Ureter (tissue), 1 donor: Measurements from ENCODE around the genes ZNF70, GUCD1 and GGT1.

DNA sequence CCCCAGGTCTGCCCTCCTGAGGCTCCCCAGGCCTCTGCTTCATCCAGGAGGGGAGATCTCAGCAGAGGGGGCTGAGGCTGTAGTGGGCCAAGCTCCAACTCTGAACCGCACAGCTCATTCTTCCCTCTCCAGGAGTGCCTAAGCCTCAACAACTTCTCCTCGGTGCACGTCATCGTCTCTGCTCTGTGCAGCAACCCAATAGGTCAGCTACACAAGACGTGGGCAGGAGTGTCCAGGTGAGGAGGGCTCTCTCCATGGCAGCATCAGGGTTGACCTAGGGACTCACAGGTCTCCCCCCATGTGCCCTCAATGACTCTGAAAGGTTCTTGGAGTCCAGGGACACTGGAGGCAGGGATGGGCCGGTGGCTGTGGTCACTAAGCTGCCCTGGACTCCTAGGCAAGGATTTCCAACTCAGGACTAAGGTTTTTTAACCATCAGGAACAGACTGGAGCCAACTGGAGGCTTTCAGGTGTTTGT is 3.4 kb downstream of the RGL4 start:
- PRO-cap = no peak

DNA sequence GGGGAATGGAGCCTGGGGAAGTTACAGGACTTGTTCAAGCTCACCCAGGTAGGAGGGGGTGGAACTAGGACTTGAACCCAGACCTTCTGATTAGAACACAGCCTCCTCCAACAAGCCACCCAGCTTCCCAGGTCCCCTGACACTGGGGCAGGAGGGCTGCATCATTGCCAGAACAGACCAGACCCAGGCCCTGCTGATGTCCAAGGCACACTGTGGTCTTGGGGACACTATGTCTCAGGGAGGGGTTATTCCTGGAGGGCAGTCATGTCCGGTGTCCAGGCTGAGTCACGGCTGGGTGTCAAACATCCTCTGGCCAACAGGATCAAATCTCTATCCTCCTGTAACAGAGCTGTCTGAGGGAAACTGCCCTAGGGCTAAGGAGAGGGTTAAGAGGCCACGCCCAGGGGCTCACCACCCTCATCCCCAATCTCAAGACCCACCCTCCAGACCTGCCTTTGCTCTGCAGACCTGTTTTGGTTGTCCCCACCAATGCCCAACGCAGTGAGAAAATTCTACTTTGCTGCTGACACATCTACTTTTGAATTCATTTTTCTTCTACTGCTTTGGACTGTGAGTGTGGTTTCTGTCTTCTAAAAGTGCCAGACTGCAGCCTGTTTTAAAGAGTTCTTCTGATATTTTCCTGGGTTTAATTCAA is 8.0 kb downstream of the ZNF70 start:
- PRO-cap = no peak

GRCh38 chr22:23749634-23750256 is 1.2 kb downstream of the ZNF70 start:
- PRO-cap = no peak

- PRO-cap = bidirectional peak, plus-strand start at chr22:23751201, minus-strand start at chr22:23751112
Measured at GRCh38 chr22:23750702-23751509, at the start of gene ZNF70. ZNF70 (minus strand) TSS chr22:23751112.

DNA sequence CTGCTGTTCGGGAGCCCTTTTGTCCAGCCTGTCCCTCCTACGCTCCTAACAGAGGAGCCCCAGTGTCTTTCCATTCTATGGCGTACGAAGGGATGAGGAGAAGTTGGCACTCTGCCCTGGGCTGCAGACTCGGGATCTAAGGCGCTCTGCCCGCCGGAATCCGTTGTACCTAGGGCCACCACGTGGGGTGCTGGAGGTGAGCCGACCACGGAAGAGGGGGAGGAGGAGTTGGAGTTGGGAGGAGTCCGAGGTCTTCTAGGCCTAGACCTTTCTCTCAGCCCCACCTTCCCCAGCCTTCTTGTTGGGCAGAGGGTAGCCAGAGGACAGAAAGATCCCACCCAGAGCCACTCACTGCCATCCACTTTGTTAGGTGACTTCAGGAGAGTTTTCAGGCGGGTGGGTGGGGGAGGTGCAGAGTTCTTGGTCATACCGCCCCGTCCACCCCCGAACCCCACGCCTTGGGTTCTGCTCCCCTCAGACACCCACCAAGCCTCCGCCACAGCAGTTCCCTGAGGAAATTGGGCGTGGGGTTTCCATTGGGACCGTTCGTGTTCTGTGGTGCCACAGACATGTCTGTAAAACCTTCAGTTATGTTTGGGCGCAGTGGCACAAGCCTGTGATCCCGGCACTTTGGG is 1.3 kb downstream of the MIF start:
- PRO-cap = no peak

GRCh38 chr22:23969745-23970535 is 3.3 kb downstream of the DDTL start:
- PRO-cap = no peak

GRCh38 chr22:24165003-24165412 is 16.3 kb upstream of the SUSD2 start:
- PRO-cap = no peak

GRCh38 chr22:24177164-24177856 is 4.0 kb upstream of the SUSD2 start:
- PRO-cap = no peak

DNA sequence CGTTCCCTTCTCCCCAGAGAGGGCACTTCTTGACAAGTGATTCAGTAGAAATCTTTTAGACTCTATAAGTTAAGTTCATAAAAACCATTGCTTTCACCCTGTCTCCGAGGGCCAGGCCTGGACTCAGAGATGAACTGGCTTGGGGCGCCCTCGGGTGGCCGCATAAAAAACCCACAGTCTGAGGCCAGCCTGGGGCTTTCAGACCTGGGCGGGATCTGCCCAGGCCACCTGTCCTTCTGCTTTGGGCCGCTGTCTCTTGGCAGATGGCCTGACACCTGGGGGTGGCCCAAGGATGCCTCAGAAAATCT is 11.1 kb upstream of the SPECC1L start:
- PRO-cap = no peak

DNA sequence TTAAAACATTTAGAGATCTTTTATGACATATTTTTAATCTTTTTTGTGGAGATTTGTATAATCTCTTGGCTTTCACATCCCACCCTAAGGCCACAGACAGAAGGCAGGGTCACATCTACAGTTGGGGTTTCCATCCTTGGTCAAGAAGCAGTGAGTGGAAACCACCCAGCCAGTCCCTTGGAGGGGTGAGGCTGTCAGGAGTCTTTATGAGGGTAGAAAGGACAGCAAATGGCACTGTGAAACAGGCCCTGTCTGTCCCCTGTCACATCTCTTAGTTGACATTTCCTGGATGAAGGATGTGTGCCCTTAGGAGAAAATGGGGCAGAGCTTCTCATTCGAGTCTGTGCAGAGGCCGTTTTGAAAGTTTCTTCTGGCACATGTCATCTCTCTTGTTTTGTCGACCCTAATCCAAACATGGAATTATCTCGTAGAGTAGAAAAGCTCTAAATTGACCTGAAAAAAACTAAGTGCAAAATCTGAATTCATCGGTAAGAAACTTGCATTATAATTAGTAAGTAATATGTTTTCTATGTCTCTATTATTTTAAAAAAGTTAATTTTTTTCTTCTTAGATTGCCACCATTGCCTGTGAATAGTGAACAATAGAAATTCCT is 24.4 kb upstream of the ADORA2A start:
- PRO-cap = no peak

DNA sequence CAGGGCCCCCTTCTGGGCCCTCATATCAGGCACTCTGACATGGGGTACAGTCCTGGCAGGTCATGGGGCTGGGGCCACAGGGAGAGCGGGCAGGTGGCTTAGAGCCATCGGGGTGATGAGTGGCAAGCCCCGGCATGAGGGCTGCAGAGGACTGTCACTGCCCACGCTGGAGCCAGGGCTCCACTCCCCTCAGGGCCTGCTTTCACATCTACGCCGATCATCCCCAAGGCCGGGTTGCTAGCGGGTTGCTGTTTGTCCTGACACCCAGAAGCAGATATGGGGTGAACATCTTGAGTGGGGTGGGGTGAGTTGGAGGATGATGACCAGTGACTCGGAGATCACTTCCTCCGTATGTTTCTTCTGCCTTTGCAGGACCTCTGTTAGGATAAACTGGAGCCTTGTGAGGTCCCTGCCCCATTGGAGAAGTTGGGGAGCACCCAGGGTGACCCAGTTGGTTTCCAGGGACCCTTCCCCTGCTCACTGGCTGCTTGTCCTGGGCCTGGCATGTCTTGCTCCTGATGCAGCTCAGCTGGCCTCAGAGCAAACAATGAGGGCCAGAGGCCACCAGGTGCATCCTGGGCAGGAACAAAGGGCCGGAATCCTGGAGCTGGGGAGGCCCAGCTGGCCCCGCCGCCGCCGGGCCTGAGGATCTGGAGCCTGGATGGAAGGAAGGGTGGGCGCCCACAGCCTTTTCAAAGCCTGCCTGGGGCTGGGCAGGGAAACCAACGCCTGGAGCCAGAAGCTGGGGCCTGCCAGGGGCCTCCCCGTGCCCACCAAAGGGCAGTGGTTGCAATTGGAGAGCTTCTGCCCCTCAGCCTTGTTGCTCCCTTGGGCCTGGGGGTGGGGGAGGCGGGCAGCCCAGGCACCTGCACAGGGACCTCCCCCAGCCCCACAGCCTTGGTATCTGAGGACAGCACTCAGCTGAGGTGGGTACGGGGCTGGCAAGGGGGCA is 7.5 kb upstream of the ADORA2A start:
- PRO-cap = no peak

- PRO-cap = no peak
Measured at GRCh38 chr22:24499285-24499545, 4.1 kb downstream of the UPB1 start.

GRCh38 chr22:24507737-24508203 is 12.6 kb downstream of the UPB1 start:
- PRO-cap = no peak

GRCh38 chr22:24511211-24511613 is 16.1 kb downstream of the UPB1 start:
- PRO-cap = no peak

DNA sequence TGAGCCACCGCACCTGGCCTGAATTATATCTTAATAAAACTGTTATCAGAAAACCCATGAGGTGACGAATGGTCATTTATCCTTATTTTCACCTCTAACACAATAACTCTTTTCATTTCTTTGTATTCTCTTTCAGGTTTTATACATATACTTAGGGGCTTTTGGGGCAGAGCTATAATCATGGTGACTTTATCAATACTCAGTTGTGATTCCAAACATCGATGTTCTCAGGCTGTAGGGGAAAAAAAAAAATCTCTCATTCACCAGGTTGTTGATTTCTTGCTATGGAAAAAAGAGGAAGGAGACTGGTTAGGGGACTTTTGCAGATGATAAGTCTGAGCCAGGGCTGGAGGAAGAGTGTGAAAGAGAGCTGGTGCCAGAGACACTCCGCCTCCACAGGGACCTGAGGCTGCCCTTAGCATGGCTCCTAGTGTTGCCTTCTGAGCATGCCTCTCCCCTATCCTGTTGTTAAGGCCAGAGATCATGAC is 16.8 kb downstream of the UPB1 start:
- PRO-cap = no peak

- PRO-cap = bidirectional peak, plus-strand start at chr22:24555474, minus-strand start at chr22:24555110
Measured at GRCh38 chr22:24554266-24555303, at the start of gene GUCD1. GUCD1 (minus strand) TSS chr22:24555138.

GRCh38 chr22:24594109-24594946 is 1.5 kb upstream of the LRRC75B start:
- PRO-cap = no peak

DNA sequence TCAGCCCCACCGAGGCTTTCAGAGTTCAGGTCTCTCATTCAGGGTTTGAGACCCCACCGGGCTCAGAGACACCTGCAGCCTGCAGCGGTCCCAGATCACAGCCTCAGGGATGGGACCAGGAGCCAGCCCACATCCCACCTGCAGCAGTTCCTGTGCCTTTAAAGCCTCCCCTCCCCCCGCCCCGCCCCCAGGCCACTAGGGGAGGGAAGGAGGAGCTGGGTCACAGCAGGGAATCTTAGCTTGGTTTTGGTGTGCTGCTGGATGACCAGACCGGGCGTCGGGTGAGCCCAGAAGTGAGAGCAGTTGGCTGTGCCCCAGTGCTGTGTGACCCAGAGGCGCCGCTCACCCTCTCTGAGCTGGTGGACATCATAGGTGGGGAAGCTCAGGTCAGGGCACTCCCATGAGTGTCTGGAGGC is at the start of gene GGT1:
Gene GGT1, plus strand, starts transcription at position 244 of the 416 bp plus-strand sequence.
- PRO-cap = no peak

- PRO-cap = no peak
Measured at GRCh38 chr22:24898073-24898431, 48.4 kb downstream of the LHFPL7 start.

DNA sequence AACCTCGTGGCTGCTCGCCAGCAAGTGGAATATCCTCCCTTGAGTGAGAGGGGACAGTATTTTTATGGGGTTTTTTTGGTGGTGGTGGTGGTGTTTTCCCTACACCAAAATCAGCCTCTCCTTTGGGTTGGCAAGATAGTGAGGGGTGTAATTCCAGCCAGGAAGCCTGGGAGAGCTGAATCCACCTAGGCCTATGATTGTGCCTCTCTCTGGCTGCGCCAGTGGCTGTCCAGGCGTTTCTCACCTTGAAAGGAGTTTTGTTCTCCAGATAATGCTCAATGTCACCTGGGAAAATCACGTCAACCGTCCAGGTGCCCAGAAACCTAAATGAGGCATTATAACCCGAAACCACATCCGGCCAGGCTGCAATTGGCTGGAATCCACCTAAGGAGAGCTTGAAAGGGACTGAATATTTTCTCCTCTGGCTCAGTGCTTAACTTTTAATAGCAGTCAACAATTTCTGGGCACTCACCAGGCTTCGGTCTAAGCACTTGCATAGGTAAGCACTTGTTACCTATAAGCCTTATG is 3.4 kb downstream of the LHFPL7 start:
- PRO-cap = no peak